ENCODE data around the genes NANOS1, EIF3A and DENND10.

- PRO-cap: no peak
- RAMPAGE, long total RNA: no peak
- RRBS: no CpG with 5 or more reads among the region's 6 CpGs
Measured at GRCh38 chr10:117289954-117290391, 49.1 kb downstream of the SLC18A2 start.

- PRO-cap: no peak
- RAMPAGE, long total RNA: no peak
- RRBS: no CpG with 5 or more reads among the region's 1 CpG
Measured at GRCh38 chr10:117309317-117309909, 65.8 kb downstream of the PDZD8 start.

DNA sequence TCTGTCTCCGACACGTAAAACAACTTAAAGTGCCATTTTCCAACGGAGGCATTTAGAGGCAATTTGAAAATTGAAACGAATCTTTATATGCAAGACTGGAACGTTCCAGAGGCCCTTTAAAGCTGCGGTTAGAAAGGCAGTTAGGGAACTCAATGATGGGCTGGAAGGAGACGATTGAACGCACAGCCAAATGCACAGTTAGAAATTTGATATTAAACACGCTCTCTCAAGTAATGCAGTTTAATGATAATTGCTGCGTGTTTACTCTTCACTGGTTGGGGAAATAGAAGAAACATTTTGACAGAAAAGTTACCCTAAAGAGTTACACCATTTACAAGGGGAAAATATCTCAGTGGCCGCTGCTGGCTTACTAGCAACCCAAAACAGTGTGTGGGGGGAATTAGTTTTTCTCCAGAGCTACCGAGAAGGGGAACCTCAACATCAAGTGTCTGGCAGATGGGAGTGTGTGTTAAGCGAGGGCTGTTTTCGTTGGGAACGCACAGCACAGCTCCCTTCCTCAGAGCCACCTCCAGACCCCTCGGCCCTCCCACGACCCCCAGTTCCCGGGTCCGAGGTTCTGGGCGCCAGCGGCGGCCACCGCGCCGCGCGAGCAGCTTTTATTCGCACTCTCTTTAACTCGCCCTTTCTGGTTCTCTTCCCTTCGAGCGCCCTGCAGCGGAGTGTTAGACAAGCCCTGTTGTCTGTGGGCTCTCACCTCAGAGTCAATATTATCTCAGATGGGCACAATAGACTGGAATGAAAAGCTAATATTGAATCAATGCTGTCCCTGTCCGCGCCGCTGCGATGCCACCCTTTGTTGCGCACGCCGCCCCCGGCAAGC lies 8.5 kb upstream of the EMX2 start:
- PRO-cap: no peak
- RAMPAGE, long total RNA: no peak
- RRBS: no CpG with 5 or more reads among the region's 40 CpGs

GRCh38 chr10:118017820-118018367 lies 28.8 kb downstream of the RAB11FIP2 start:
- PRO-cap: no peak
- RAMPAGE, long total RNA: no peak
- RRBS: no CpG with 5 or more reads among the region's 7 CpGs

GRCh38 chr10:118021808-118022935 lies 24.6 kb downstream of the RAB11FIP2 start:
- PRO-cap: no peak
- RAMPAGE, long total RNA: no peak
- RRBS: no CpG with 5 or more reads among the region's 10 CpGs

DNA sequence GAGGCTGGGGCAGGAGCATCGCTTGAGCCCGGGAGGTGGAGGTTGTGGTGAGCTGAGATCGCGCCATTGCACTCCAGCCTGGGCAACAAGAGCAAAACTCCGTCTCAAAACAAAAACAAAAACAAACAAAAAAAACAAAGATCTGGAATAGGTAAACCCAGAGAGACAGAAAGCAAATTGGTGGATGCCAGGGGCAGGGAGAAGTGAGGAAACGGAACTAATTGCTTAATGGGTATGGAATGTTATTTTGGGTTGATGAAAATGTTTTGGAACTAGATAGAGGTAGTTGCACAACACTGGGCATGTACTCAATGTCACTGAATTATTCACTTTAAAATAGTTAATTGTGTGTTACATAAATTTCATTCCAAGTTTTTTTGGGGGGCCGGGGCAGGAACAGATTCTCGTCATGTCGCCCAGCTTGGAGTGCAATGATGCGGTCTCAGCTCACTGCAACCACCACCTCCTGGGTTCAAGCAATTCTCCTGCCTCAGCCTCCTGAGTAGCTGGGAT lies 10.4 kb downstream of the CACUL1 start:
- PRO-cap: no peak
- RAMPAGE, long total RNA: no peak
- RRBS: no CpG with 5 or more reads among the region's 10 CpGs

GRCh38 chr10:118778783-118779171 lies 24.0 kb upstream of the CACUL1 start:
- PRO-cap: no peak
- RAMPAGE, long total RNA: no peak
- RRBS: no CpG with 5 or more reads among the region's 5 CpGs

GRCh38 chr10:119029057-119030303 lies at the start of gene NANOS1:
NANOS1 (plus strand) TSS chr10:119029714.
- PRO-cap: bidirectional peak, plus-strand start at chr10:119029504, minus-strand start at chr10:119029324; unidirectional peak, plus-strand start at chr10:119029714
- RAMPAGE, long total RNA: no peak
- RRBS: 3% methylated on average over 64 of the region's 166 CpGs

GRCh38 chr10:119052438-119052995 lies 23.0 kb downstream of the NANOS1 start:
- PRO-cap: no peak
- RAMPAGE, long total RNA: no peak
- RRBS: no CpG with 5 or more reads among the region's 3 CpGs

DNA sequence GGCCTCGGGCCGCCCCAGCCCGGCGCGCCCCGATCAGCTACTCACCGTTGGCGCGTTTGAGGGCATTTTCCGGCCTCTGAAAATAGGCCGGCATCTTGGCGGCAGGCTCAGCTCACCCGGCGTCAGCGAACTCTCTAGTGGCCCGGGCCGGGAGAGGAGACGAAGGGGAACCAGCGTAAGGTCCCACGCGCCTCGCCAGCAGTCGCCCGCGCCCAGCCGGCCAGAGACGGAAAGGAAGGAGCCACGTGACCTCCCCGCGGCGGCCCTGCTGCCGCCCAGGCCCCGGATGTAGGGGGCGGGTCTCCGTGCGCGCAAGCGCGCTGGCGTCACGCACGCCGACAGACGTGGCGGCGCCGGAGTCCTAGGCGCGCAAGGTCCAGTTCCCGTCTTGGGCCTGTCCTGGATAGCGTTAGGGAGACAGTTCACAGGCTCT lies at the start of gene EIF3A:
TSS of gene EIF3A (minus strand) at position 235 of the 433 bp plus-strand sequence.
- PRO-cap: bidirectional peak, plus-strand start at position 341 of the sequence, minus-strand start at position 233 of the sequence
- RAMPAGE, long total RNA: start-site peak on the minus strand centred at position 220 of the sequence, 47 bp wide, 291 and 84 reads in 2 replicates
- RRBS: under 1% methylated on average over 34 of the region's 51 CpGs

DNA sequence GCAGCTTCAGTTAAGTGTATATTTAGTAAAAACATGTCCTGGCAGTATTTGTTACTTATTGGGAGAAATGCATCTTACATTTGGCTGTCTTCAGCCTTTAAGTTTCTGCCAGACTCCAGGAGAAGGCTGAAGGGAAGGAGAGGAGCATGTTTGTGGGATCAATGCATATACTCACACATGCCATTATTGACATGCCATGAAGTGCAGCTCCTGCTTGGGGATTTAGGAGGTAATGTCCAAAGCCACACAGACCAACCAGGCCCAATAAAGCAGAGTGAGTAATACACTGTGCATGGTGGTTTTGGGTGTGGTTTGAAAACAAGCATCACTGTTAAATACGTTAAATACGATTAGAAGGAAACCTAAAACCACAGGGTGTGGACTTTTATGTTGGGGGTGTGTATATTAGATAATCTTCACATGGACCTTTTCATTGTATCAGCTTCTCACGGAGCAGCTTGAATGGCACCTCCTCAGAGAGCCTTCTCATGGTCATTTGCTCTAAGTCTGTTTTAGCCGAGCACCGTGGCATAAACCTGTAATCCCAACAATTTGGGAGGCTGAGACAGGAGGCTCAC lies 10.3 kb upstream of the EIF3A start:
- PRO-cap: no peak
- RAMPAGE, long total RNA: no peak
- RRBS: no CpG with 5 or more reads among the region's 5 CpGs

GRCh38 chr10:119103780-119104743 lies at the start of gene DENND10:
DENND10 (plus strand) TSS chr10:119104113.
- PRO-cap: unidirectional peak, plus-strand start at chr10:119104082
- RAMPAGE, long total RNA: no peak
- RRBS: 2% methylated on average over 53 of the region's 106 CpGs

- PRO-cap: no peak
- RAMPAGE, long total RNA: no peak
- RRBS: no CpG with 5 or more reads among the region's 4 CpGs
Measured at GRCh38 chr10:119135258-119135640, 30.3 kb downstream of the SFXN4 start.

- PRO-cap: no peak
- RAMPAGE, long total RNA: no peak
- RRBS: no CpG with 5 or more reads among the region's 2 CpGs
Measured at GRCh38 chr10:119243328-119243886, 36.0 kb downstream of the GRK5 start.

DNA sequence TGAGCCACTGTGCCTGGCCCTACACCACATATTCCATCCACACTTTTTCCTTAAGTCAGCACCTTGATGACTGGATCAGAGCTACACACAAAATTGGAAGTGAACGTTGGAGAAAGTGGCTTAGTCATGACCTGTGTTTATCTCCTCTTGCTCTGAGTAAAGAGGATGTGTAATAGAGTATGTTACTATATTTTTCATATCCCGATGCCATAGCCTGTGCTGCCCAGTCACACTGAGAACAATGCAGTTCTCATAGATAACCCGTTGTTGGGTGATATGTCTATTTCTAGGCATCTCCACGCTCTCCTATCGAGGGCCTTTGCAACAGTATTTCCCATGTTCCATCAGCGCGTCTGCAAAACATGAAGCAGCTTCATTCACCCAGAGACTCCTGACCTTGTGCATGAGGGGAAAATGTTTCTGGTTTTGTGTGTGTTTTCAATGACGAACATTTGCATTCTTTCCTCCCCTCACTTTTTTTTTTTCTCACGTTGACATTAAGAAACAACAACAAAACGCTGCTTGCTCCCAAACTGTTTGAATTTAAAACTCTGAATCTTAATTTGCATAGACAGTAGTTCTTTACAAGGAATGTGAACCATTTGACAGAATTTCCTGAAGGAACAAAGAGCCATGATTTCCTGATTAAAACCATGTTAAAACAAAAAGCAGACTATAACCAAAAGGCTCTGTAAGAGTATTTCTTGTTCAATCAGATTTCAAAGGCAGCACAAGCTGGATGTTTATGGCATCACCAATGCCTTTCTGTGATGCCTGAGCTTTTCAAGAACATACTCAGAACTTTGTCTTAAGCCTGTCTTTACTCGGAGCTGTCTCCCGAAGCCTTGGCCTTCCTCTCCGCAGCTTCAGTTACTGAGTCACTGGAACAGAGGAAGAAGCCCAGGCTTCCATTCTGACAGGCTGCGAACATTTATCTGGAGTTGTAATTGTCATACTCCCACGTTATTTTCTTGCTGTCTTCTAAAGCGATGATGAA lies 43.6 kb downstream of the GRK5 start:
- PRO-cap: no peak
- RAMPAGE, long total RNA: no peak
- RRBS: no CpG with 5 or more reads among the region's 16 CpGs

GRCh38 chr10:119283260-119284386 lies 76.3 kb downstream of the GRK5 start:
- PRO-cap: no peak
- RAMPAGE, long total RNA: no peak
- RRBS: no CpG with 5 or more reads among the region's 12 CpGs

DNA sequence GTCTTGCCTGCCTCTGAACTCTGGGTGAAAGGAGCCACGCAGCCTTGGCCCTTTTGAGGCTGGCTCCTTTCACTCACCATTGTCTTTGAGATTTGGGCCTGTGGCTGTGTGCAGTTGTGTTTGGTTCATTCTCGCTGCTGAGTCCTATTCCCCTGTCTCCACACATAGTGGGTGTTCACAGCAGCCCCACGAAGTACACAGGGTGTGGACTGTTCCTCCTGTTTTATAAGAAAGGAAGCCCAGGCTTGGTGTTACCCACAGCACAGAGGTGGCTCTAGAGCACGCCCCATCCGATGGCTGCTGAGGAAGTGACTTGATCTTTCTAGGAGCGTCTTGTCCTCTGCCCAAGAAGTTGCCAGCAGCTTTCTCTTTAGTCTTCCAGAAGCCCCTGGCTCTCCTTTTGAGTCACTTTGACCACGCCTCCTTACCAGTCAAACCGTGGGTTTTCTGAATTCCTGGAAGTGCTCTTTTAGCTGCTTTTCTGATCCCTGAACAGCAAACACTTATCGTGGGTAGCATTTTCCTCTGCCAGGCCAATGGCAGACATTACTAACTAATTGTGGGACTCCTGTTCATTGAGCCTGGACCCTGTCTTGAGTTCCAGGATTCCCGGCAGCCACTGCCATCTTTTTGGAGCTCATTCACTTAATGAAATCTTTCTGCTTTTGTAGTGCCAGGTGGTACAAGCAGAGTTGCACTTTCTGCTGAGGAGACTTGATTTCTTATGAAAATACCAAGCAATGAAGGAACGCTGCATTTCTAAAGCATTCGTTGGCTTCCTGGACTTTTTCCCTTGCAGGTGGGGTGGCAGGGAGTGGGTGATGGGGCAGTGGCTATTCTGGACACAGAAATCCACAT lies 94.1 kb downstream of the GRK5 start:
- PRO-cap: no peak
- RAMPAGE, long total RNA: no peak
- RRBS: no CpG with 5 or more reads among the region's 12 CpGs

DNA sequence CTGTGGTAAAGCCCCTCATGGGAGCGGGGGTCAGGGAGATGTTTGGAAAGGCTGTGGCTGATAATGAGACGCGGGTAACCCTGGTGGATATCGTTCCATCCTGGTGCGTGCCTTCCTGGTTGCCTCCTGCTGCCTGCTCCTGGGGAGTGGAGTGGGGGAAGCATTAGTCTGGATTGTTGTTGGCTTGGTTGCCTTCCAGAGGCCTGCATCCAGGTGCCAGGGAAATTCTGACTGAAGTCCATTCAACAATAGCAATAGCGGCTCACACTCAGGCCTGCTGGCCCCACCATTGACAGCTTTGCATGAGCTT lies 150.0 kb downstream of the GRK5 start:
- PRO-cap: no peak
- RAMPAGE, long total RNA: no peak
- RRBS: no CpG with 5 or more reads among the region's 6 CpGs

DNA sequence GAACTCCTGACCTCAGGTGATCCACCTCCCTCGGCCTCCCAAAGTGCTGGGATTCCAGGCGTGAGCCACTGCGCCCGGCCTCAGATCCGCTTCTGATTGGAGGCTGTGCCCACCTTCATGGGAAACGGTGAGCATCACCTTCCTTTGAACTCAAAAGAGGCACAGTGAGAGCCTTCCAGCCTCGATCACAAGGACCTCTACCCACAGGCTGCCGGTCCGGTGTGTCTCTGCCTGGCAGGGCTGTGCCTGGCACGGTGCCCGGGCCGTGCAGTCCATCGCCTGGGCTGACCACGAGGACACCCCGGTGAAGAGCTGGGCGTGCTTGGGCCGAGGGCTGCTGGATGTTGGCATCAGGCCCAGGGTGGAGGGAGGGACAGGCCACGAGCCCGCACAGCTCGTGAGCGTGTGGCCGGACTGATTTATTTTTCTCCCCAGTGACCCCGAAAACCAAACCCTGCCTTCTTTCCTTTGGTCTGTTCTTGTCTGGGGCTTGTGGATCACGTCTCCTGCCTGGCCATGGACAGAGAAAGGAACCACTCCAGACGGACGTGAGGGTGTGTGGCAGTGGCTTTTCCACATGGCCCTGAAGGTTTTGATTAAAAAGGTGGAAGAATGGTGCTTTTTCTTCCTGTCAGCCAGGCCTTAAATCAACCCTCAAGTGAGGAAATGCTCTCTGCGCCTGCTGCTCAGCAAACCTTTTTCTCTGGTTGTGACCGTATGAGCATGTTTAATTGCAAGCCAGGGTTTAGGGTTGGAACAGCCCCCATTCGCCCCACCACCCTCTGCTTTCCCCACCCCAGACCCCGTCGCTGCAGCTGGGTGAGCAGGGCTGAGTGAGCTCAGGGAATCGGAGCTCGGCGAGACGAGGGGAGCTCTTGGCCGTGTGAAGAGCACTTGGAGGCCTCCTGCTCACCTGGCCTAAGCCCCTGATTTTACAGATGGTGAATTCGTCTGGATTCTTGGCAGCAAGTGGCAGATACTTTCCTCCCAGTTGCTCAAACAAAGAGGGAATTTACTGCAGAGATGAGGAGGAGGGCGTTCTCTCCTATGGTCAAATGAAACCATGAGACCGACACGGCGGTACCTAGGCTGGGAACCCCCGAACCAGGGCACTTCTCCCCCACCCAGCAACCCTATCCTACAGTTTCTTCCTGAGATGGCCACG lies 130.1 kb downstream of the RGS10 start:
- PRO-cap: no peak
- RAMPAGE, long total RNA: no peak
- RRBS: 16% methylated on average over 13 of the region's 43 CpGs

DNA sequence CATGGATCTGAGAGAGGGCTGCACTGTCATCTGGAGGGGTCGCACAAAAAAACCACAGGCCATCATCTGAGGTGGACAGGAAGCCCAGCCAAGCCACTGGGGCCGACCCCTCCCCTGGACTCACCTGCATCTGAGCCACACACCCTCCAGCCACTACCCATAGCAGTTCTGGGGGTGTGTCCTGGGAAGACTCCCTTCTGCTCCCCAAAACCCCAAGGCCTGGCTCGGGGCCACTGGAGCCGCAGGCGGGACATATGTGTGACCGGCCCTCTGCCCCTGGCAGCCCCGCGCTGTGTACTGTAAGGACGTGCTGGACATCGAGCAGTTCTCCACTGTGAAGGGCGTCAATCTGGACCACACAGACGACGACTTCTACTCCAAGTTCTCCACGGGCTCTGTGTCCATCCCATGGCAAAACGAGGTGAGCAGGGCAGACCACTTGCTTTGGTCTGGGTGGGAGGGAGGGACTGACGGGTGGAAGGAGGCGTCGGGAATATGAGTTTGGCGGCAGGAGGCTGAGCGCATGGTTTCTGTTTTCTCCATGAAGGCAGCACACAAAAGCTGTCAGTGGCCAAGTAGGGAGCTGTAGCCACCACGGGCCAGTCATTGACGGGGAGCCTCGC lies 90.0 kb downstream of the RGS10 start:
- PRO-cap: no peak
- RAMPAGE, long total RNA: no peak
- RRBS: no CpG with 5 or more reads among the region's 23 CpGs

All from lung (tissue), 4 donors.